GM23338 (cell line): ENCODE measurements around the gene OR1E2.

DNA sequence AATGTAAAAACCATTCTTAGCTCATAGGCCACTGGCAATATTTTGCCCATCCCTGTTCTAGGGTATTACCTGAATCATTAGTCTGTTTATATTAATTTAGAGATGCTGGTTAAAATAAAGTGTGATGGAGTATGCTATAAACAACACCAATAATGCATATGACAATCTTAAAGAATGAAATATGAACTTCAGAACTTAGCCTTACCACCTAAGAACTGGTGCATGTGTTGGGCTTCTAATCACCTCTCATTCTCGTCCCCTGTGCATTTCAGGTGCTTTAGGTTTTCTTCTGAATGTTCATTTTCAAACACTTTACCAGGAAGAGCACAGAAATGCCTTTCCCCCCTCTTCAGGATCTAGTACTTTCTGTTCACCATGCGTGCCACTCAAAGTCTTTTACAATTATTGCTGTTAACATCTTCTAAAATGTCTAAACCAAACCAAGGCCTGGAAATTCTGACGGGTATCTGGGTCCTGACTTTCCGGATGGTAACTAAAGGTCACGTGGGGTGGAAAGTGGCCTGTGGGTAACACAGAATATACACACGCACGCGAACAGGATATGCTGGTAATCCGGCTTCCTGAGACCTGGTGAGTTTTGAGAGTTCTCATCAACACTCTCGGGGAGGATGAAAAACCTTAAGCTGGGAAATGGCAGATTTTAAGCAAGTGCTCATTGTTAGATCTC is 37.7 kb downstream of the SMG6 start:
- PRO-cap: no peak
- RAMPAGE, long total RNA: no peak

- PRO-cap: no peak
- RAMPAGE, long total RNA: no peak
Measured at GRCh38 chr17:2282479-2282935, 21.1 kb downstream of the SMG6 start.

DNA sequence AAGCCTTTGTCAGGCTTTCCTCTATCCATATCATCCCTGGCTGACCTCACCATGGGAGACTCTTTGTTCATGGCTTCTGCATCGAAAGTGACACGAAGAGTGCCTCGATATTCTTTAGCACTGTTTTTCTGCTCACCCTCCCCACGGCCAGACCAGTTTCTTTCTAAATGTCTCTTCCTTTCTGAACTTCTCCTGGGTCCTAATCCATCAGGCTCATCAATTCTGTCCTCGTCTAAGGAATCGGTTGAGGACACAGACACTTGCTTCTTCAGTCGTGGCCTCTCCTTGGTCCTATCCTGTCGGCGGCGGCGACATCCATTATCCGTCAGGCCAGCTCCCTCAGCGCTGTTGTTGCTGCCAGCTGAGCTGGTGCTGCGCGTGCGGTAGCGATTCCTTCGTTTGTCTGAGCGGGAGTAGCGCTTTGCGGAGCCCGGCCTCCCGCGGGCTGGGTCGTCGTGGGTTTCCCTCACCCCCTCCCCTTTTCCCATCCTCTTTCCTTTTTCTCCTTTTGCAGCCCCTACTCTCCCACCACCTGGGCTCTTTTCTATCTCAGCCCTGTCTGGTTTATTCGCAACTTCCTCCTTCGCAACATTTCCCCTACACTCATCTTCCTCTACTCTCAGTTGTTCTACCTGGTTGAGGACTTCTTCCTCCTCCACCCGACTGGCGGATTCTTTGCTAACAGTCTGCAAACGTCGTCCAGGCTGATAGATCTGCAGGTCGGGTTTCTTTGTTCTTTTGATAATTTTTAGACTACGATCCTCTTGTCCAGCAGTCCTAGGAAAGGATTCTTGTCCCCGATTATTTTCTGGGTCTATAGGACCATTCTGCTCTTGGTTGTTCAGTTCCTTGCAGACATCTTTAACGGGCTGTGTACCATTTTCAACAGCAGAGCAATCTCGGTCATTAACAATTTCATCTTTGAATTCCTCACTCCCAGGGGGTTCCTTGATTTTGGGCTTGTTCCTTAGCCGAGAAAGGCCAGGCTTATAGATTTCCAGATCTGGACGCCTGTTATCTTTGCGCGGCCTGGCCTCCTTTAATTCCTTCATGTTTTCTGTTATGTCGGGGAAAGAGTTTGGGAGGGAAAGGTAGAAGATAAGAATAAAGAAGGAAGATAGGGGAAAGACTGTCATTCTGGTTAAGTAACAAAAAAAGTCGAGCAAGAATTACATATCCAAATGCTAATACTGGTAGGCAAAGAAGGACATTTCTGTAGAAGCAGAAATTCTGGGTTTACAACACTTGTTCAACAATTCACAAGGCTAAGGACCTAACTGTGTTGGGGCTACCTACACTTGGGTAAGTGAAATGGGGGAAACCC is 3.5 kb downstream of the SMG6 start:
- PRO-cap: no peak
- RAMPAGE, long total RNA: no peak

DNA sequence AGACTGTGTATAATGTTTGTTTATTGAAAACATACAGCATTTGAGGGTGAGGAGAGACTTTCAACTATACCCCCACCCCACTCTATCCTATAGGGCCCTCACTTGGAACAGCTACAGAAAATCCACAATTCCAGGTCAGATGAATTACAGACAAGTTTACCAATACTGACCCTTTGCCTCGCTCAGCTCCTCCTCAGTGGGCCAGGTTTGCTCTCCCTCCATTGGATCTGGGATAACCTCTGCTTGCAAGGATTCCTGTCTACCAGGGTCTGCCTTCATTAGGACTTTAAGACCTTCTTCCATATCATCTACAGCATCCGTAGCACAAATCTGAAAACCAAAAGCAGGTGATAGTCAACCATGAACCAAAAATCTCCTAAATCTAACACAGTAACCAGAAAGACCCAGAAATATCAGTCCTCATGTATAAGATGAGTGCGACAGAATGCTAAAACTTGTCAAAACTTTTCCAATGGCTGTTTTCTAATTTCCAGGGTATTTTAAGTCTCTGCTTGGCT is 2.8 kb downstream of the TSR1 start:
- PRO-cap: no peak
- RAMPAGE, long total RNA: no peak

- PRO-cap: no peak
- RAMPAGE, long total RNA: no peak
Measured at GRCh38 chr17:2362722-2363145, 25.4 kb downstream of the SGSM2 start.

GRCh38 chr17:2384356-2385270 is 16.2 kb downstream of the MNT start:
- PRO-cap: no peak
- RAMPAGE, long total RNA: no peak

GRCh38 chr17:2395802-2396349 is 5.0 kb downstream of the MNT start:
- PRO-cap: bidirectional peak, plus-strand start at chr17:2396115, minus-strand start at chr17:2395945
- RAMPAGE, long total RNA: no peak

DNA sequence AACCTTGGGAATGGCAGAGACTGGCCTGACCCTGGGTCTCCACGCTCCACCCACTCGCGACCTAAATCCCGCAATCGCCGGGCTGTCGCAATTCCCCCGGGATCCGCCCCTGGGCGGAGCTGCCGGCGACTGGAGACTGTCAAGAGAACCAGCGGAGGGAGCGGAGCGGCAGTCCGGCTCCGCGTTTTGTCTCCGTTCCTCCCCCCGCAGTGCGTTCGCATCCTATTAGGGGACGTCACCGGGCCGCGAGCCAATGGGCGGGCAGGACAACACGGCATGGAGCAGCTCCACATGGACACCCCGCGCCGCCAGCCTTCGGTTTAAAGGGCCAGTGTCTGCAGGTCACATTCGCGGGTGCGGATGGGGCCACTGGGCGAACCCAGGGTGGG is 593 bp upstream of the MNT start:
- PRO-cap: bidirectional peak, plus-strand start at position 345 of the sequence, minus-strand start outside the sequence
- RAMPAGE, long total RNA: no peak

DNA sequence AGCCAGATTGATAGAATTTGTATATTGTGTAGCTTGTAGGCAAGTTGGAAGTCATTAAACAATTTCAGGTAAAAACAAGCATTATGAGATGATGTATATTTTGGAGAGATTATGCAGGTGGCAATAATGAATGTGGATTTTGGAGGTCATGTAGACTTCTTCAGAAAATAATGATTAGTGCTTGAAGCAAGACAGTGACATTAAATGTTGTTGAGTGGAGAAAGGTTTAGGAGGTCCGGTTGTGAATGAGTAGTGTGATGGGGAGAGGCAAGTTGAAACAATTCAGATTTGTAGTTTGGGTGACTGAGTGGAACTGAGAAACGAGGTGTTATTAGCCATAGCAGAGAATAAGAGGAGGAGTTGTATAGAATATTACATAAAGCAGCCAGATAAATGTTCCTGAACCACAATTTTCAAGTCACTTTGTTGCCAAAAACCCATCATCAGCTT is 11.5 kb downstream of the PAFAH1B1 start:
- PRO-cap: no peak
- RAMPAGE, long total RNA: no peak

DNA sequence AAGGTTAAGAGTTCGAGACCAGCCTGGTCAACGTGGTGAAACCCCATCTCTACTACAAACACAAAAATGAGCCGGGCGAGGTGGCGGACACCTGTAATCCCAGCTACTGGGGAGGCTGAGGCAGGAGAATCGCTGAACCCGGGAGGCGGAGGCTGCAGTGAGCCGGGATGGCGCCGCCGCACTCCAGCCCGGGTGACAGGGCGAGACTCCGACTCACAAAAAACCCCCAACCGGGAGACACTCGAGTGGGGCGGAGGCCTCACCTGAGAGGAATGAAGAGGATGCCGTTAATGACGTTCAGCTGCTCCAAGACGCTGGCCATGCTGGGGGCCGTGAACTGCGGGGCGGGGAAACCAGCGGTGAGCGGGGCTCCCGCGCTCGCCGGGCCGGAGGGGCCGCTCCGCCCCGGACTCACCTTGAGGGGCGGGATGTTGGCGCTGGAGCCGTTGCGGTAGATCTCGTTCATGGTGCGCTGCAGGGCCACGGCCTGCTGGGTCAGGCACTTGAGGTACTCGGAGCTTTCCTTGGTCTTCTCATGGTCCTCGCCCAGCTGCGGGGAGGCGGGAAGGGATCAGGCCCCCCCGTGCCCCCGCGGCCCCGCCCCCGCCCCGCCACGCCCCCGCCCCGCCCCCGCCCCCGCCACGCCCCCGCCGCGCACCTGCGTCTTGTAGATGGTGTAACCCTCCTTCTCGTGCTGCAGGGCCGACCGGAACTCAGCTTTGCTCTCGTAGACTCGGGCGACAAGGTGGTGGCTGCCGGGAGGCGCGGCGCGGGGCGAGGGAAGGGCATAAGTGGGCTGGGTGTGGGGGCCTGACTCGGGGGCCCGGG is 20.0 kb downstream of the CLUH start:
- PRO-cap: bidirectional peak, plus-strand start at position 668 of the sequence, minus-strand start at position 532 of the sequence
- RAMPAGE, long total RNA: no peak

DNA sequence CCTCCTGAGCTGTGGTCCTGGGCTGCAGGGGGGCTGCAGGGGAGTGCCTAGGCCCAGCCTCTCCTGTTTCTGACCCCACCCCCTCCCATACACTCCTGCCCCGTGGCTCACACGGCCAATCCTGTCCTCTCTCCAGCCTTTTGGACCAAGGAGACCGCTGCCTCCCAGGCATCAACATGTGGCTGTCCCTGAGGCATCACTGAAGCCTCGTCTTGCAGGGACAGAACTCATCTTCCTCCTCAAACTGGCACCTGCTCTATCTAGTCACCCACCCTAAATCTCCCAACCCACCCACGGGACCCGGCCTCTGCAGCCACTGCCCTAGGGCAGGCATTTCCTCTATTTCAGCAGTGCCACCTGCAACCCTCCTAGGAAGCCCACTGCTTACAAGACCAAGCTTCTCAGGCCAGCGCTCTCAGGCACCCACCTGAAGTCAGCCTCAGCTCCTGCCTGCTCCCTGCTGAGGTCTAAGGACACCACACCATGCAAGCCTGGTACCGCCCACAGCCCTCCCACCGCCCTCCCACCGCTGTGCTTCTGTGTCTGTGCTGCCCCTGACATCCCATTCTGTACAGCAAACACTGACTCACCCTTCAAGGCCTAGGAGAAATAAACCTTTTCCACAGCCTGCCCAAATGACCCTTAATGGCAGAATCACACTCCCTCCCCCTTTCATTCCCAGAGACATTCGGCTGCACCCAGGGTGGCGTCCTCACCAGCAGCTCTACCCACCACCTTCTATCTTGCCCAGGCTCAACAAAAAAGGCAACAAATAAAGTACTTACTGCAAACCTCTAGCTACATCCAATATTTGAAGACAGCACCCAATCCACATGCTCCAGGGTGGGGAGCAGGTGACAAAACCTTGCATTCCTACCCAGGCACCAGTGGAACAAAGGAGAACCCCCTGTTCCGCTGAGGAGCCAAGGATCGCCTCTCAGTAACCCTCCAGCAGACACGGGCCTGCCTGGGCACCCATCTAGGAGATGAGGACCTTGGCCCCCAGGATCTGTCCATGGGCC is 6.3 kb downstream of the CLUH start:
- PRO-cap: no peak
- RAMPAGE, long total RNA: no peak

GRCh38 chr17:2708161-2708669 is 3.3 kb downstream of the CLUH start:
- PRO-cap: no peak
- RAMPAGE, long total RNA: no peak

GRCh38 chr17:2737005-2737316 is 12.5 kb downstream of the CCDC92B start:
- PRO-cap: unidirectional peak, plus-strand start at chr17:2737142
- RAMPAGE, long total RNA: no peak

DNA sequence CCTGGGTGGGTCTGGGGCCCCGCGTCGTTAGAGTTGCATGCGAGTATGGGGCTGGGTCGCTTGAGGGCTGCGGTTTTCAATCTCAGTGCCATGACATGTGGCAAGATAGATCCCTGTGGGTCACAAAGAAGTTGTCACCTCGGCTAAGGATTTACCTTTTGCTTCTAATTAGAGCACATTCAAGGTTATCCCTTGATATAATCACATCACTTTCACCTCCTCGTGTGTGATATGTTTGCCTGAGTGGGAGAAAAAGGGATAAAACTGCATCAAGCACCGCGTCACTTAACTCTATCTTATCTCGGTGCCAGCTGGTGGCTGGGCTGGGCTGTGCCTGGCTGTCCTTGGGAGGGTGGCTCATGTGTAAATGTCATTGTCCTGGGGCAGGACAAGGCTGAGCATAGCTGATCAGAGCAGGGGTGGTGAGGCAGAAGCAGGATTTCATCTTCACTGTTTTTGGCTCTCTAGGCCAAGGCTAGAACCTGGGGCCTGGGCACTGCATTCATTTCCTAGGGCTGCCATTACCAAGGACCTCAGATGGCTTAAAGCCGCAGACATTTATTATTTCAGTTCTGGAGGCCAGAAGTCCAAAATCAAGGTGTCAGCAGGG is 105.3 kb downstream of the RAP1GAP2 start:
- PRO-cap: no peak
- RAMPAGE, long total RNA: no peak

DNA sequence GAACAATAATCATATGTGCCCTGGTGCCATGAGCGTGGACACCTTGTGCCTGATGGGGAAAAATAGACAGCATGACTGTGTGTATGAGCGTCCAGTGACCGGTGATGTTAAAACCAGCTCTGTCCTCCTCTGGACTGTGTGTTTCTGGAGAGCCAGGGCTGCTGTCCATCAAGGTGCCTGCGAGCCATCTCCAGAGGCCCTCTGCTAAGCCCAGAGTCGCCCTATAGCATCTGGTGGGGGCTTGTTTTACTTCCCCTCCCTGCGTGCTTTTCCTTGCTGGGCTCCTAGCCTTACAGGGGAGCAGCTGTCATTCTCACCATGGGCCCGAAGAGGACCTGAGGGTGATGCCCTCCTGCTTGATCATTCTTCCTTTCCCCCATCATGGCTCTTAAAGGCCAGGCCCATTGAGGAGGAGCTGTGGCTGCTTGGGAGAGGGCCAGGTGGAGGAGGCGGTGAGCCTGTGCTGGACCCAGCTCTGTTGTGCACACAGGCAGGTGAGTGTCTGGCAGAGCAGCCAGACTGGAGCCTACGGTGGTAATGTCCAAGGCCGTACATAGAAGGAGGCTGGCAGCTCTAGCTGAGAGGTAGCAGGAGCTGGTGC is 106.7 kb downstream of the RAP1GAP2 start:
- PRO-cap: no peak
- RAMPAGE, long total RNA: no peak

DNA sequence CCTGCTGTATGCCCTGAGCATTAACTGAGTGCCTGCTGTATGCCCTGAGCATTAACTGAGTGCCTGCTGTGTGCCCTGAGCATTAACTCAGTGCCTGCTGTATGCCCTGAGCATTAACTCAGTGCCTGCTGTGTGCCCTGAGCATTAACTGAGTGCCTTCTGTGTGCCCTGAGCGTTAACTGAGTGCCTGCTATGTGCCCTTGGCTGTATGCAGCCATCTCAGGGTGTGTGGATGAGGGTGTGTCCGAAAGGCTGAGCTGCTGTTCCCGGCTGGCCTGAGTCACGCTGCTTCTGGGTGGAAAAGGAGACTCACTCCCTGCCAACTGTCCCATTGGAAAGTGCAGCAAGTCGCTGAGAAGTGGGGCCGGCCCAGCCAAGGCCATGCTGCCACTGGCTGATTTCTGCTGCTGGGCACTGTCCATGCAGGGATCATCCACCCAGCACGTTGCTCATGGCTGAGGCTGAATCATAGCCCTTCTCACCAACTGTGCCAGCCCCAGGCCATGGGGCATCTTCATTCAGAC is 113.8 kb downstream of the OR1D5 start:
- PRO-cap: no peak
- RAMPAGE, long total RNA: no peak

DNA sequence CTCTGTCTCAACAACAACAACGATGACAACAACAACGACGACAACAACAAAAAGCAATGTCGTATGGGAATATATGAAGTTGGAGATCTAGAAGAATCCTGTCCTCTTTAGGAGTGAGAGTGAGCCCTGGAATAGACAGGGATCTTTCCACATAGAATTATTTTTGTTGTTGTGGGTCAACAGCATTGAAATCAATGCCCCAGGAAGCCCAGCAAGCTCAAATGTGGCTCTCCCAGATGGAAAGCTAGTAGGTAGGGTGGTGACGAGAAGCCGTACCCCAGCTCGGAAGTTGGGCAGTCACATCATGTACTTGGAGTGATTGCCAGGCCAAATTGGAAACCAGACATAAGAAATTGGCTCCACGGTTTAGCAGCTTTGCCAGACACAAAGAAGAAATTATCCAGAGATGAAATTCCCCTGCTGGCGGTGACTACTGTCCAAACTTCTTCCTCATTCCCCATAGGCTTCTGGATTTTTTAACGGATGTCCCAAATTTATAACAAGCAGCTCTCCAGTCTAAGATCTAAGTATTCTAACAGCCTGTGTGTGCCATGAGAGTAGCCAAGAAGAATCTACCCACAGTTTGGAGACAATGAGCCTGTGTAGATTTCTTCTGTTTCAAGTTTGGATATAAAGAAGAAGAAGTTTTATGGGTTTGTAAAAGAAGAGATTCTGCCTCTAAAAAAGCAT is 95.9 kb downstream of the OR1D5 start:
- PRO-cap: no peak
- RAMPAGE, long total RNA: no peak

GRCh38 chr17:2975297-2975857 is 88.0 kb downstream of the OR1D5 start:
- PRO-cap: no peak
- RAMPAGE, long total RNA: no peak

DNA sequence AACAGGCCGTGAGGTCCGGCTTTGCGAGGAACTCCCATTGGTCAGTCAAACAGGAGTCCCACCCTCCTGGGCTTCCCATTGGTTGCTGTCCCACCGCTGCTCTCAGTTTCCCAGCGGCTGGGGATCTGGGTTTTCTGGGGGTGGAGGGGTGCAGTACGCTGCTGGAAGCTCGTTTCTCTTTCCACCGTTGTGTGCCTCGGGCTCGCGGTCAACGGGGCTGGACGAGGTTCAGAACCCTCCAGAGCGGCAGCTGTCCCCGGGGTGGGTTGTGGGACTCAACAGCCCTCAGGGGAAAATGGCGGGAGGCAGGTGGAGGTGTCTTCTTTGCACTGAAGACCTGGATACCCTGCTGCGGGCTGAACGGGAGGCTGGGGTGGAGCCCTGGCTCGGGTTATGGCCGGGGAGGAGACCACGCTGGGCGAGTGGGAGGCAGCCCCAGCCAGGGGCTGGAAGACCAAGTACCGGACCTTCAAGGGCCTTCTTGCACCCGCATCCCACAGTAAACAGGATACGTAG is 14.3 kb downstream of the OR1D5 start:
- PRO-cap: bidirectional peak, plus-strand start at position 135 of the sequence, minus-strand start outside the sequence; bidirectional peak, plus-strand start at position 281 of the sequence, minus-strand start at position 297 of the sequence
- RAMPAGE, long total RNA: no peak

- PRO-cap: no peak
- RAMPAGE, long total RNA: no peak
Measured at GRCh38 chr17:3433656-3434251, at the start of gene OR1E2. Gene OR1E2 (minus strand): TSS chr17:3433841.